ENCODE results near the genes HEY2 and RSPO3.

GRCh38 chr6:123636255-123636738 lies 453 bp downstream of the TRDN start:
- RRBS: no CpG with 5 or more reads among the region's 4 CpGs

DNA sequence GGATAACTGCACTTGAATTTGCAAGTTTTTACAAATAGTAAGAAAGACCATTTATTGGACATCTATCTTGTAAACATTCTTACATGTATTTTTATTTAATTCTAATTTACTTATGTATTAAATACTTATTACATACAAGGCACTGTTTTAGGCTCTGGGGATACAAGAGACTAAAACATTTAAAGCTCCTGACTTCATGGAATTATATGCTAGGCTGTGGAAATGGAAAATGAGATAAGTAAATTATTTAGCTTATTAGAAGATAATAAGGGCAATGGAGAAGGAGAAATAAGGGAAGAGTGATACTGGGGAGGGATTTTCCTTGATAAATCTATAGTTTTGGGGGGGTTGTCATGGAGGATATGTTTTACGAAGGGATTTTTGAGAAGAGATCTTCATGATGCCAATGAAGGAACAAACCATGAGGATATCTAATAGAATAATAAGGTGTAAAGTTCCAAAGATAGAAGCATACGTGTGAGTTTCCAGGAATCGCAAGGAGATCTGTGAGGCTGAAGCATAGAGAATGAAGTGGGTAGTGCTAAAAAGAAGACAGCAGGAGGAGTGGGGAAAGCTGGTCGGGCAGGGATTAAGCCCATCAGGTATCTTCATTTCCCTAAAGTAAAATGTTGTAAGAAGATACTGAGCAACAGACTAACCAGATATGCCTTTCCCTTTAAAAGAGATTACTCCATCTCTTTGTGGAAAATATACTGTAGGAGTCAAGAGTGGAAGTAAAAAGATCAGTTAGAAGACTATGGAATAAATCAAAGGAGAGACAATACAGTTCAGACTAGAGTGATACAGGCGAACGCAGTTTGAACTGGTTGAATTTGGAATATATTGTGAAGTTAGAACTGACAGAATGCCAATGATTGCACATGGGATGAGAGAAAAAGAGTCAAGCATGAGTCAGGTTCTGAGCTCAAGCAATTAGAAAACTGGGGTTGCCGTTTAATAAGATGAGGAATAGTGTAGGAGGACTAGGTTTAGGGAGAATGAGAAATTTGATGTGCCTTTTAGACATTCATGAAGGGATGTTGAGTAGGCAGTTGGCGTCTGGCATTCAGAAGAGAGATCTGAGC lies 7.6 kb downstream of the RNF217 start:
- RRBS: no CpG with 5 or more reads among the region's 8 CpGs

GRCh38 chr6:125104412-125105037 lies 49.0 kb upstream of the TPD52L1 start:
- RRBS: no CpG with 5 or more reads among the region's 4 CpGs

- RRBS: no CpG with 5 or more reads among the region's 4 CpGs
Measured at GRCh38 chr6:125639624-125640160, 109.7 kb upstream of the HEY2 start.

DNA sequence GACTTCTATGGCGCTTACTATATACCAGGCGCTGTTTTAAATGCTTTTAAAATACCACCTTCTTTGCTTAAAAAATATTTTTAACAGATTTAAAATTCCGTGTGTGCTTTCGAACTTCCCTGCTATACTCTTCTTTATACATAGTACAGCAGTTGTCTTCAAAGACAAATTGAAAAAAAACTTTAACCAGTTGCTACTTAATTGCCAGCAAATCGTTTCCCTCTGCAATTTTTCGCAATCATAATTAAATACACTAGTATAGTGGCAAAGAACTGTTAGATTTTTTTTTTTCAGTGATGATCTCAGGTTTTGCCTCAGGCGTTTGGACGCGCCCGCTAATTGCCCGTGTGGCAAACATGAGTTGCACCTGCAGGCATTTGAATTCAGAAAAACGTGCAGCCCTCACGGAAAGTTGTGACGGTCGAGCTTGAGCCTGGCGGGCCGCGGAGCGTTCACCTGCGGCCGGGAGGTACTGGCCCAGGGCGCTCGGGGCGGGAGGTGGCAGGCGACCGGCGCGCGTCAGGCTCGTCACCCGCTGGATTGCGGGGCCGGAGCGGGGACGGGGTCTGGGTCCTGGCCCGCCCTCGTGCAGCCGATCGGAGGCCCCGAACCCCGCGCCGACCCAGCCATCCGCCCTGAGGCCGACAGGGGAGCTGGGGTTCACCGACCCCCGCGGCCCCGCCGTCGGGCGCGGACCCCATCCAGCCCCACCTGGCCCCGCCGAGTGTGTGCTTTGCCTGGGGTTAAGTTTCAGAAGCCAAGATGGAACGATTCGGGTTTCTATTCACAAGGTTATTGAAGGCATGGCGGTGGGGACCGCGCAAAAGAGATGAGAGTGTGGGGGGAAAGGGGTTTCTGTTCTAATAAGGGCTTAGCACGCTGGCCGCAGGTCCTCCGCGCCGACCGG lies 1.9 kb upstream of the HEY2 start:
- RRBS: 3% methylated on average over 13 of the region's 66 CpGs

DNA sequence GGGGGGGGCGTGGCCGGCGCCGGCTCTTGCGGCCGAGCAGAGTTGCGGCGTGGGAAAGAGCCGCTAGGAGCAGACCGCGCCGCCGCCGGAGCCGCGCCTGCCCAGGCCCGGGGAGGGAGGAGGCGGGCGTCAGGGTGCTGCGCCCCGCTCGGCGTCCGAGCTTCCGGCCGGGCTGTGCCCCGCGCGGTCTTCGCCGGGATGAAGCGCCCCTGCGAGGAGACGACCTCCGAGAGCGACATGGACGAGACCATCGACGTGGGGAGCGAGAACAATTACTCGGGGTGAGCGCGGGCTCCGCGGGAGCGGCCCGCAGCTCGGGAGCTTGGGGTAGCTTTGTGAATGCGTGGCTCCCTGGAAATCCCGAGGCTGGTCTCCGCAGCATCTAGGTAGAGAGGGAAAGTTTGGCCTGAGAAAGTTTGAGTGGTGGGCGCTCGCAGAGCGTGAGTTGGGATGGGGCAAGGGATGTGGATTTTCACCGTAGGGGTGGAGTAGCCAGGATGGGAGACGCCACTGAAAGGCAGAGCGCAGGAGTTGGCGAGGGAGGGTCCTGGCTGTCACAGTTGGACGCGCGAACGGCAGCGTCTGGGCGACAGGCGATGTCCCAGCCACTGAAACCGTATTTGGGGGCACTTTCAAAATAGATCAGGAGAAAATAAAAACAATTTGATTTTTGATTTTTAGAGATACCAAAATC lies at the start of gene HEY2:
HEY2 (plus strand) TSS at position 54 of the 694 bp plus-strand sequence.
- RRBS: 3% methylated on average over 22 of the region's 66 CpGs

- RRBS: no CpG with 5 or more reads among the region's 4 CpGs
Measured at GRCh38 chr6:125906885-125907199, 49.7 kb upstream of the HINT3 start.

DNA sequence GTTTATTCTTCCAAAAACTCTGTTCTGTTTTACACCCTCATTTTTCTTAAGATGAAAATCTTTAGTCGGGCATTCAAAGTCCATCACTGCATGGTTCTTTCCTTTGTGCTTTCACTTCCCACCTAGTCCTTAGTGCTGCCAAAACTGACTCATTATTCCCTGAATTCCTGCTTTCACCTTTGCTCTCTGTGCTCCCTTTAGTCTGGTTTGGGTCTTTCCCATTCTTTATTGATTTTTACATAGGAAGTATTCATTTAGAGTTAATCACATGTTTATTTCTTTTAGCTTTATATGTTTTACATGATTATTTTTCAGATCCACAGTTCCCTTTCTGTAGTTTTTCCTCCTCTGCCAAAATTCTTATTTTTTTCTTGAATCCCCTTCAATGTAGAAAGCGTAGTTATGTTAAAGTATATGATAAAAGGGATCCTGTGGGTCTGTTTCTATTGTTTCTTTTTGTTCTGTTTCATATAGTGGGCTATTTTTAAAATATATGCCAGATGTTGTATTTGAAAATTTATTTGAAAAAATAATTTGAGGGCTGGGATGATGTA lies 3.5 kb downstream of the TRMT11 start:
- RRBS: no CpG with 5 or more reads among the region's 2 CpGs

- RRBS: no CpG with 5 or more reads among the region's 2 CpGs
Measured at GRCh38 chr6:126199400-126199830, 140.5 kb upstream of the CENPW start.

DNA sequence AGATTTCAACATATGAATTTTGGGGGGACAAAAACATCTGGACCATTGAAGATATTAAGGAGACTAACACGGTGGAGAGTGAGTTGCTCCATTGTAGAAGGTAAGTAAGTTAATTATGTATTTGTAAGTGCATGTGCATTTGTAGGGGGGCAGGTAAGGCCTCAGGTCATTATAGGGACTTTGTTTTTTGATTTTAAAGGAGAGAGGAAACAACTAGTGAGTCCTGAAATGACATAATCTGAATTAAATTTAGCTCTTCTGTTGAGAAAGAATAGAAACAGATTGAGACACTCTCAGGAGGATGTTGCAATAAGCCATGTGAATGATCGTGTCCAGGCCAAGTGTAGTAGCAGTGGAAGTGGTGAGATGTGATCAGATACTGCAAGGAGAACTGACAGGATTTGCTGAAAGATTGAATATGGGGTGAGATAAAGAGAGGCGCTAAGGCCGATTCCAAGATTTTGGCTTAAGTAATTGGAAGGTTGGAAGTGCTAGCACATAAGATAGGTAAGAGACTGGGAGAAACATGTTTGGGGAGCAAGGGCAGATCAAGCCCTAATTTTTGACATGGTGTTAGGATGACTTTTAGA lies 2.6 kb upstream of the CENPW start:
- RRBS: no CpG with 5 or more reads among the region's 4 CpGs

DNA sequence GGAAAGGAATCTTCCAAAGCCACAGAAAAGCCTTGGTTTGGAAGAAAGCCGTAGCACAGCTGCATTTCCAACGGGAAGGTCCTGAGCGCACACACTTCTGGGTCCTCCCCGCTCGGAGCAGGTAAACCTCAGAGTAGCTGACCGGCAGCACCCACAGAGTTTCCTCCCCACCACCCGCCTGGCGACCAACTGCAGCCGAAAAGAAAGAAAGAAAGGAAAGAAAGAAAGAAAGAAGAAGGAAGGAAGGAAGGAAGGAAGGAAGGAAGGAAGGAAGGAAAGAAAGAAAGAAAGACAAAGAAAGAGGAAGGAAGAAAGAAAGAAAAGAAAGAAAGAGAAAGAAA lies 898 bp upstream of the RSPO3 start:
- RRBS: no CpG with 5 or more reads among the region's 9 CpGs

- RRBS: 2% methylated on average over 23 of the region's 85 CpGs
Measured at GRCh38 chr6:127118544-127119541, at the start of gene RSPO3. Gene RSPO3, plus strand, starts transcription at chr6:127118671.

- RRBS: 2% methylated on average over 9 of the region's 54 CpGs
Measured at GRCh38 chr6:127119542-127120204, 1.2 kb downstream of the RSPO3 start.

DNA sequence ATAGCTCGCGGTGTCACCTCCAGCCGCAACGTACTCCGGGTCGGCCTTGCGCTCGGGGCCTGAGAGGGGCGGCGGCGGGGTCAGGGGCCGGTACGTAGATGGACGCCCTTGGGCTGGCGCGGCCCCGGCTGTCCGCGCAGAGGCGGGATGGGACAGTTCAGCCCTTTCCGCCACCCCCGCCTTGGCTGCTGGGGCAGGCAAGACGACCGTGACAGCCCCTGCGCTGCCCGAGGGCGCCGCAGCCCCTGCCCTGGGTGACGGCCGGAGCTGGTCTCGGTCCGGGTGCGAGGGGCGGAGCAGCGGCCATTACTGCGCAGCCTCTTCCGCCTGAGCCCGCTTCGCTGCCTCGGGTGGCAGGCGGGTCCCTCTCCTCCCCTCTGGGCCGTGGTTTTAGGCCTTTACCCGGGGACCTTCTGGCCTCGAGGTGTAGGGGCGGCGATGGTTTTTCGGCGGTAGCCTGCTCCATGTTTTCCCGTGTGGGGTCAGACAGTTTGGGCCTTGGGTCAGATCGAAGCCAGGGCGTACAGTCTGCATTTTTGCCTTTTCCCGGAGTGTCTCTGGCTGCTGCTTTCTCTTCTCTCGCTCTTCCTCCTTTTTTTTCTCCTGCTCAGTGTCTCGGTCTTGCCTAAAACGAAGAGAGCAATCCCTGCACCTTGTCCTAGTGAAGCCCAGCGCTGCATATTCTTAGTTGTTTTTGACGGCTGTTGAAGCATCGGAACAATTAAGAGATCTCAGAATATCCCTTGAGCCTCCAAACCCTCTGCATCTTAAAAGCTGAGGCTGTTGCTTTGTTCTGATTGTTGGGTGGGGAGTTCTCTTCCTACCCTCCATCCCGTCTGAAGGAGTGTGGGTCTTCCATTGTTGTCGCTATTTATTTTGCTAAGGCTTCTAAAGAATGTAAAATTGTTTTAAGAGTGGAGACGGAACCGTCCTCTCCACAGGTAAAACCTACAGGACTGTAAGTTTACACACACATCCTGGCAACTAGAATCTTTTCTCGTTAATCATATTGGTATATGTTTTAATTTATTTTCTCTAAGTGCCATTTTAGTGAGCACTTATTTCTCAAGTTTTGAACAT lies 682 bp downstream of the RNF146 start:
- RRBS: under 1% methylated on average over 16 of the region's 63 CpGs

DNA sequence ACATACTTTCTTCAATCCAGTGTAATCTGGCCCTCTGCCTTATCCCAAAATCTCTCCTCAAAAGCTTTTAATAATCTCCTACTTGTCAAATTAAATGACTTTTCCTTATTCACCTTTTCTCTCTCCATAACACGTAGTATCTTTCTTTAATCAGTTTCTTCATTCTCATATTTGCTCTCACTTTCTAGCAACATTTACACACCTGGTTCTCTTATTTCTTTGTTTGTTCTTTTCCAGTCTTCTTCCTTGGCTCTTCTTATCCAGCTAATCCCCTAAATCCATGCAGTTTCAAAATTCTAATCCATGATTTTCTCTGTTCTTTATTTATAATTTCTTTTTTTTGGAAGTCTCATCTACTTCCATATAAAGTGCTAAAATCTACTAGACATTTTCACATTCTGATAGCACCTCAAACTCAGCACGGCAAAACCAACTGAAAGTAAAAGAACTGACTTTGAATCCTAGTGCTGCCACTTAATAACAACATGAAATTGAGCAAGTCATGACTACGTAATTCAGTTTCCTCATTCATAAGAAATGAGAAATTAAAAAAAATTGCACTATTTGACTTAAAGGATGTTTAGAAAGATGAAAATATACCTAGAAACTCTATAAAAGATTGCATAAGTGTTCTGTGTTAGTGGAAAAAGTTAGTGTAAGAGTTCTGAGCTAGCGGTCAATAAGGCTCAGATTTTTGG lies 26.3 kb downstream of the ECHDC1 start:
- RRBS: no CpG with 5 or more reads among the region's 4 CpGs

- RRBS: 2% methylated on average over 15 of the region's 26 CpGs
Measured at GRCh38 chr6:127516323-127516815, 57.2 kb upstream of the KIAA0408 start.

GRCh38 chr6:128075182-128075957 lies 174.5 kb upstream of the THEMIS start:
- RRBS: no CpG with 5 or more reads among the region's 5 CpGs

GRCh38 chr6:128230593-128230866 lies 289.9 kb downstream of the PTPRK start:
- RRBS: no CpG with 5 or more reads among the region's 2 CpGs

- RRBS: no CpG with 5 or more reads among the region's 3 CpGs
Measured at GRCh38 chr6:128240041-128240546, 280.3 kb downstream of the PTPRK start.

DNA sequence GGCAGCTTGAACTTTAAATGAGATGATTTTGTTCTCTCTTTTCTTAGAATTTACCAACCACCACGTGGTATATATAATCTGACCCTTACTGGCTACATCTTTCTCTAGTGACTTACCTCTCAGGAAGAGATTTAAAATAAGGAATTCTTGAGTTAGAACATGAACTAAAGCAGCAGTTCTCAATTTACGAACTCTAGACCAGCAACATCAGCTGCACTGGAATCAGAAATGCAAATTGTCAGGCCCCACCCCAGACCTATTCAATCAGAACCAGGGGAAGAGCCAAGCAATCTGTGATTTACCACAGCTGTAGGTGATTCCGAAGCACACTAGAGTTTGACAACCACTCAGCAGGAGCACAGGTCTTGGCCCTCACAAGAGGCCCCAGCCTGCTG lies 279.3 kb downstream of the PTPRK start:
- RRBS: no CpG with 5 or more reads among the region's 3 CpGs

Measured in GM19239 (cell line).